Bronchus fibroblast of lung (primary cell): ENCODE data around the gene IL37.

DNA sequence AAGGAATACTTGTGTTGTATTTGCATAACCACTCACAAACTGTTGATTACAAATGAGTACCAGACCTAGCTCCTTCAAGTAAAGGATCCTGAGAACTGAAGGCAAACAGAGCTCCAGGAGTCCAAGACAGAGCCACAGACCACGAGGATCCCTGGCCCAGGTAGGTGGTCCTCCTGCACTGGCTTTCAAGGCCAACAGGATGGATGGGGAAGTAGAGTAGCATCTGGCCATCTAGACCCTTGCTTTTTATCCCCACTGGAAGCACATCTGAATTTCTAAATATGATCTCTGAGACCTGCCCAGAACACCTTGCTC lies at the start of gene IL37:
Gene IL37 (plus strand): TSS at position 77 of the 315 bp plus-strand sequence.
- RAMPAGE, long total RNA, result no peak

DNA sequence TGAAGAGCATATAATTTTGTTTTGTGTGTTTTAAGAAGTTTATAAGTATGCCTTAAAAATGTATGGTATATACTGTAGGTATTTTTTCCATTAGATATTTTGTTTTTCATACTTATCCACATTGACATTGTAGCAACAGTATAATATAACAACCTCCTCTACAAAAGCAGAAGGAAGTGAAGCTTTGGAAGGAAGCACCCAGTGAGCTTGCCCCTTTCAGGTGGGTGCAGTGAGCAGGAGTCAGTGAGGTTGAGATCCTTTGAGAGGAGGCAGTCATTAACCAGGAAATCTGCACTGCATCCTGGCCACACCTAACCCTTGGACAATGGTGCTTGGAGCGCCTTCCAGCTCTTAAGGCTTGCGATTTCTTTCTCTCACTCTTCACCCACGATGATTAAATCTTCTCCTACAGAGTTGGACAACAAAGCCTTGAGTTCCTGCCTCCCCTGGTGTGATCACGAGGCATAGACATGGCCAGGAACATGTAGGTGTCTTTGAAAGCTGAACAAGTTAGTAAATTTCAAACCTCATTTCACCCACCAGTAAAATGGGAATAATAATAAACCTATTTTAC lies 13.9 kb downstream of the IL37 start:
- RAMPAGE, long total RNA, result no peak

DNA sequence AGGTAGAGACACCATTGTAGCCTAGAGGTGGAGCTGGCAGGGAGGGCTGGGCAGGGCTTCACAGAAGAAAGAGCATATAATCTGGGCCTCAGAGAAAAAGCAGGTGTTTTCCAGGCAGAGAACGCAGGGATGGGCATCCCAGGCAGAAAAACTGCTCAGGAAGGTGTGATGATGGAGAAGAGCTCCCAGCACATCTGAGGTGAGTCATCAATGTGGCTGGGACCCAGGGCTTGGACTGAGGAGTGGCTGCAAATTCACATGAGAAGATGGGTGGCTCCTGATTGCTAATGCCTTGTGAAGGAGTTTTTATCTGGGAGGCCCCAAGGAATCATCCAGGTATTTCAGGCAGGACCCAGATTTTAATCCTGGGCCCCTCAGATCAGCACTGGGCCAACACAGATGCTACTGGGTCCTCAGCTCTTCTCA lies 10.1 kb downstream of the IL1F10 start:
- RAMPAGE, long total RNA, result no peak

DNA sequence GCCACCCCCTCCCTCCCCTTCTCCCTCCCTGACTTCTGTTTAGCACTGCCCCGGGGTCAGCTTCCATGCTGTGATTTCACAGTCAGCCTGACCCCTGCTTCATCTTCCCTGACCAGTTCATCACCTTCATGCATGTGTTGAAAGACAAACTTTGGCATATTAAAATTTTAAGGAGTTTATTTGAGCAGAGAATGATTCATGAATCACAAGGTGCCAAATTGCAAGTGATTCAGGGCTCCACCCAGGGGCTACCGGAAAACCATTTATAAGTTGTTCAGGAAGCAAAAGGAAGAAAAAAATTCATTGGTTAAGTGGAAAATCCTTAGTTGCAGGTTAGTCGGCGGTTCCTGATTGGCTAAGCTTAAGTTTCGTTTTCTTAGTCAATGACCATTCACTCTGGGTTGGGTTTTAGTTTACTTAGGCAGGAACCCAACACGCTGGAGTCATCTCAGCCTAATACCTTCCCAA lies 10.6 kb downstream of the IL1F10 start:
- RAMPAGE, long total RNA, result no peak

DNA sequence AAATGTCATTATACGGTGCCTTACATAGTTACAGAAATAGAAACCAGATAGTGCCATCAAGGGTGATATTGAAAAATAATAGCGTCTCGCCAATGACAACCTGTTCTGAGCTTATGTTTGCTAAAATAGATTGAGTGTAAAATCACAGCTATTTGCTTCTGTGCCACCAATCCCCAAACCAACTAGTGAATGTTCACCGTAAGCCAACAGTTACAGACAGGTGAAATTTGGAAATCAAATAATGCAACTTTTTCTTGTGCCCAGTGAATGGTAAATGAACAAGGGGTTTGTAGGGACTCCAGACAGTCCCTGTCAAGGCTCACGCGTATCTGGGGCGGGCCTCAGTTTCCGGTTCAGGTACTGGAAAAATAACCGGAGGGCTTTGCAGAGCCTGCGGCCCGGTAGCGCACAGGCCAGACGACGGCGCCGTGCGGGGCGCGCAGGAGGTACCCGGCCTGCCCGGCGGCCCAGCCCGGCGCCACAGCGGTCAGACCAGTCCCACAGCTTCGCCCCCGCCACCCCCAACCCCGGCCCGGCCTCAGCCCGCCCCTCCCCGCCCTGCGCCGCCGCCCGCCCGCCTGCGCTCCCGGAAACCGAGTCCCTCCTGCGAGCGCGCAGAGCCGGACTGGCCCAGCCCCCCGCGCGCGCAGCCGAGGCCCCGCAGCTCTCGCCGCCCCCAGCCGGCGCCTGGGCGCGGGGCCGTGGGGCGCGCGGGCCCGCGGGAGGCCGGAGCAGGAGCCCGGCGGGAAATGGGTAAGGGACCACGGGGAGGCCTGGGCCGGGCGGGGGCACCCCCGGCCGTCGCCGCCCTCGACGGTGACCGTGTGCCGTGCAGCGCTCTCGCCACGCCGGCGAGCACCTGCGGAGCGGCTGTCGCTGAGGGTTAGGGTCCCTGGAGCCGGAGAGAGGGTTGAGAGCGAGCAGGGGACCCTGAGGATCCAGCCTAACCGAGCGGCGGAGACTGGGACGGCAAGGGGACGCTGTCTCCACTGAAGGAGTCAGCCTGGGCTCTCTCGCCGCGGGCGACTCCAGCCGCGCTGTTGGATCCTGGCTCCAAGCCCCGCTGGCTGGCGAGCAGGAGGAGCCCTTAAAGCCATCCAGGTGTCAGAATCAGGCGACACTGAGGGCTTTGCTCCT lies 16.6 kb upstream of the PSD4 start:
- RAMPAGE, long total RNA, result no peak

DNA sequence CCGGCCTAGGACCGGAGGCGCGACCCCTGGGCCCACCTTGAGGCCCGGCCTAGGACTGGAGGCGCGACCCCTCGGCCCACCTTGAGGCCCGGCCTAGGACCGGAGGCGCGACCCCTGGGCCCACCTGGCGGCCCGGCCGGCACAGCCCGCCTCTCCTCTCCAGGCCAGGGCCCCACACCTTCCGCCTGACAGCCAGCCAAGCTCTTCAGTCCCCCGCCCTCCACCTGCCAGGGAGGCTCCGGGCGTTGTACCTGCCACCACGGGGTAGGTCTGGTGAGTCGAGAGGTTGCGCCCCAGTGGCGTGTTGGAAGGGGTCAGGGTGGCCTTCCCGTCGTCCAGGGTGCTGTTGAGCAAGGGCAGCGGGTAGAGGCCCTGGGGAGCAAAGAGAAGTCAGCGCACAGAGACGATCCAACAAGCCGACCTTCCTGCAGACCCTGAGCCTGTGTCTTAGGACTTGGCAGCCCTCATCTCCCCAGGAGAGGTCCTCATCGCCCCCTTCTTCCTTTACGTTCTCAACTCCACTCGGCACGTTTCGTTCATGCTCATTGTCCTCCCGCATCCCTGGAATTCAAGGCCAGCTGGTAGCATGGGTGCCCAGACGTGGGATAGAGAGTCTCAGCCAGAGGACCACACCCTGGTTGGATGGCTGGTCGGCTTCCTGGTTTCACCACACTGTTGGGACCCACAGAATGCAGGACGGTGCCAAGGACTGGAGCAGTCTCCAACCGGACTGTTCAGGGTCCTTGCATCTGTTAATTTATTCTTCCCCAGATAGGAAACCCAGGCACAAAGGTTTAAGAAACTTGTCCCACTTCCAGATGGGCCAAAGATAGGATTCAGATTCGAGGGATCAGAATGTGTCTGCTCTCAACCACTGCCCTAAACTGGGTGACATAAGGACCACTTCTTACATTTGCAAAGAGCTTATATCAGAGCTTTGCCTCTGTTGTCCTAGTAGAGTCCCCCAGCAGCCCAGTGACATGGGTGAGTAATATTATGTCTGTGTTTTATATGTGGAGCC lies 42.1 kb downstream of the PAX8 start:
- RAMPAGE, long total RNA, result no peak

- RAMPAGE, long total RNA, result no peak
These were observed 12.9 kb downstream of the PAX8 start for GRCh38 chr2:113265427-113266676.

DNA sequence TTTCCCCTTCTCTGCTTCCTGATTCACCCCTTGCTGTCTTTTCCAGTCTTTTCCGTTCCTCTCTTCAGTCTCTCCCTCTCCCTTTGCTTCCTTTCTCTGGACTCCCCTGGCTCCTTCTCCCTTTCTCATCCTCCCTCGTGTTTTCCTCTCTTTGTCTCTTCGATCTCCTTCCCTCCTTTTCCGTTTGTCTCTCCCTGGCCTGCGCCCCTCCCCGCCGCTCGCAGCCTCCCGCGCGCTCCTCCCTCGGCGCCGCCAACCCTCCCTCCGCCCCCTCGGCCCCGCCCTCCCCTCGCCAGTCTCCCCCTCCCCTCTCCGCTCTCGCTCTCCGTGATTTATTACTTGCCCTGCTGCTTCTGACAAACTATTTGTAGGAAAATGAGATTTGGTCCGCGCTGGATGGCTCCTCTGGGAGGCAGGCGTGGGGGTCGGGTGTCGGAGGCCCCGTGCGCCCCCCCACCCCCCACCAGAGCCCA lies 46.0 kb upstream of the PAX8 start:
- RAMPAGE, long total RNA, result no peak

GRCh38 chr2:113476838-113477691 lies 21.4 kb upstream of the FOXD4L1 start:
- RAMPAGE, long total RNA, result no peak

- RAMPAGE, long total RNA, result no peak
These were observed 1597.2 kb downstream of the DPP10 start for GRCh38 chr2:116039706-116040017.

DNA sequence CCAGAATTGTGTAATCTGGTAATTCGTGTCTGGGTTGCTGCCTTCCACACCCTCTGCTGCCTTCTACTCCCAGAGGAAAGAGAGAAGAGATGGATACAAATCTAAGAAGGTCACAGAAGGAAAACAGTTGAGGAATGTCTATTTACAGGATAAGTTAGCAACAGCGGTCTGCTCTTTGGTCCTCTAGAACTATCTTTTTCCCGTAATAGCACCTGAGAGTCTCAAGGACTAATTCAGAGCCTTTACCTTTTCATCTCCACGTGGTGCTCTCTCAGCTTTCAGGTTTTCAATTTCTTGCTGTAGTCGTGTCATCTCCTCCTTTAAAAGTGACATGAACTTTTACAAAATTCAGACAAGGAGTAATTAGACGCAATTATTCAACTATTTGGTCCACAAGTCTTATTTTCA lies 67.3 kb downstream of the CCDC93 start:
- RAMPAGE, long total RNA, result no peak

DNA sequence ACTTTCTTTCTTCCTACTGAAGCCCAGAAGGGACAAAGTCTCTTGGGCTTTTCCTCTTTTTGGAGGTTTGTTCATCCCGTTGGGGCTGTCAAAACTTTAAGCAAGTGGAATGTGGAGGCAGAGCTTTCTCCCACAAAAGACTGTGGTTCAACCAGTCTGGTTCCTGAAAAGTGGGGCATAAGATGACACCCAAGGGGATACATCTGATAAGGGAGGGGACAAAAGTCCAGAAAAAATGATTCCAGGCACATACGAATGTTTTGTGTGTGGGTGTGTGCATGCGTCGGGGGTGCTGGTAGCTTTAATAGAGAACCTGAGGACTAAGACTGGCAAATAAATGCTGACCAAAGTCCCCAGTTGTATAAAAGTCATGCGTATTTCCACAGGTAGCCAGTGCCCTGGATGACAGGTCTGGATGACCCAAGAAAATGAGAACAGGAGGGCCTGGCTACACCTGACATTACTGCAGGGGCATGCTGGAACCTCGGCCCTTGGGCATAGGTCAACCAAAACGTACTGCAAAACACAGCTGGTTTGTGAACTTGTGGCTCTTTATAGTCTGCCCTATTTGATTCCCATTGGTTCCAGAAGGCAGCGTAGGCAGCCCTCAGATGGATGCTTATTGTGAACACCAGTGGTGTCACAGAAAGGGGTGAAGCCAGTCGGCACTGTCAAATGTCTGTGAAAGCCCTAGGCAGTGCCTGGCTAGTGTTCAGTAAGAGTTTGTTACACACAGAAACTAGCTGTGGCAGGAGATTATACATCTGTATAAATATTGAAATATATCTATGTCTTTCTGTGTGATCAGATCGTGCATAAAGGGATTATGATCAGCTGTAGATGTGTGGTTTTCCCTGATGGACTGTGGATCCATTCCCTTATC lies 58.2 kb downstream of the INSIG2 start:
- RAMPAGE, long total RNA, result no peak

DNA sequence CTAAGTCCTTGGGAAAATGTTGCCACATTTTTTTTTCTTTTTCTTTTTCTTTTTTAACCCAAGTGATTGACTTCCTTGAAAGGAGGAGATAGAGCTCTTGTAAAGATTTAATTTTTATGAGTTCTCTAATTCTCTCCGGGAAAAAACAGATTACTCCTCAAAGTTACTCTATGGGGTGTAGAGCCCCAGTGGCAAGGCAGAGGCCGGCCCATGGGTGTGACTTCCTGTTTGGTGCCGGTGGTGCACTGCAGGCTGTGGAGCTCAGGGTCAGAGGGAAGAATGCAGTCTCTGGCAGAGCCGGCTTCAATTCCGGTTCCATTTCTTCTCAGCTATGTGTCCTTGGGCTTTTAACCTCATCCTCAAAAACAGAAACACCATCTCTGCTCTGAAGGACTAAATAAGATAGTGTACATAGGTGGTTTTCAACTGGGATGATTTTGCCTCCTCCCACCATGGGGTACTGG lies 81.0 kb downstream of the INSIG2 start:
- RAMPAGE, long total RNA, result no peak

GRCh38 chr2:118186050-118186825 lies 98.0 kb downstream of the INSIG2 start:
- RAMPAGE, long total RNA, result no peak

DNA sequence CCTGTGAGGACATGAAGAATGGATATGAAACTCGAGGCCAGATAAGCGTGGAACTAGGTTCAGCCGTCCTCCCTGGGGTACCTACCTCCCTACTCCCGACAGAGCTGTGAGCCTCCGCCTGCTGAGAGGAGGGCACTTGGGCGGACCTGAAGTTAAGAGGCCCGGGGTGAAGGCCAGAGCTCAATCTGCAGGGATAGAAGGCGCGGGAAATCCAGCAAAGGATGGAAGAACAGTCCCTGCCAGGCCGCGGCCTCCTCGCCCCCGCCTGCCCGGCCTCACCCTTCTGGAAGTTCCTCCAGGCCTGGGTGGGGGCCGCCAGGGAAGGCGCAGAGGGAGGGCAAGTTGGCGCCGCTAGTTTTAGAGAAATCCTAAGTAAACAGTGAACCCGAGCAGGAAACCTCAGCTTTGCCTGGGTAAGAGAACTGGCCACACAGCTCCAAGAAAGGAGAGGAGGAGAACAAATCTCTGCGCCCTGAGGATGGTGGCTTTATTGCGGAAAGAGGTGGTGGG lies 13.0 kb downstream of the EN1 start:
- RAMPAGE, long total RNA, result no peak

DNA sequence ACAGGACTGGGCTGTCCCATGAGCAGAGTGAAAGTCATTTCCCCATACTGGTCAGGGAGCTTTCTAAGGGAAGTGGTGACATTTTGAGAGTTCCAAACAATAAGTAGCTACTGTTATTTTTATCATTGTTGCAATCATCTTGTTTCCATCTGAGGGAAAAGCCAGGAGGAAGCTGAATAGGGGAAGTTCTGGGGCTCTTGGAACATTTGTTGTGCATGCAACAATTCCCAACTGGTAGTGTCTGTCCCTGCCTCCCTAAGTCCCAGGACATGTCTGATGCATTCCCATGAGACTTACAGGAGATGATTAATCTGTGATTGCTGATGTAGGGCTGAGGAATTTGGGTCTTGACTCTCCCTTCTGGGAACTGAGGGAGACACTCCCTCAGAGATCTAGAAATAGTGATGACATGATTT lies 28.2 kb upstream of the MARCO start:
- RAMPAGE, long total RNA, result no peak

DNA sequence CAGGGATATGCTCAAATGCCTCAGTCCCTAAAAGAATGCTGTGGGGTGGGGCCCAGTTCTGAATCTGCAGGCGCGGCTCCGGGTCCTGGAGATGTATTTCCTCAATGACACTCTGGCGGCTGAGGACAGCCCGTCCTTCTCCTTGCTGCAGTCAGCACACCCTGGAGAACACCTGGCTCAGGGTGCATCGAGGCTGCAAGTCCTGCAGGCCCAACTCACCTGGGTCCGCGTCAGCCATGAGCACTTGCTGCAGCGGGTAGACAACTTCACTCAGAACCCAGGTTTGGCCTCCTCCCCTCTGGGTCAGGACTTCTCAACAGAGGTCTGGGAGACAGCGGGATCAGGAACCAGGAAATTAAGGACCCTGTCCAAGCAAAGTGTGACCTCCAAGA lies 28.1 kb downstream of the MARCO start:
- RAMPAGE, long total RNA, result no peak

- RAMPAGE, long total RNA, result no peak
These were observed 60.4 kb downstream of the C2orf76 start for GRCh38 chr2:119305830-119307050.

DNA sequence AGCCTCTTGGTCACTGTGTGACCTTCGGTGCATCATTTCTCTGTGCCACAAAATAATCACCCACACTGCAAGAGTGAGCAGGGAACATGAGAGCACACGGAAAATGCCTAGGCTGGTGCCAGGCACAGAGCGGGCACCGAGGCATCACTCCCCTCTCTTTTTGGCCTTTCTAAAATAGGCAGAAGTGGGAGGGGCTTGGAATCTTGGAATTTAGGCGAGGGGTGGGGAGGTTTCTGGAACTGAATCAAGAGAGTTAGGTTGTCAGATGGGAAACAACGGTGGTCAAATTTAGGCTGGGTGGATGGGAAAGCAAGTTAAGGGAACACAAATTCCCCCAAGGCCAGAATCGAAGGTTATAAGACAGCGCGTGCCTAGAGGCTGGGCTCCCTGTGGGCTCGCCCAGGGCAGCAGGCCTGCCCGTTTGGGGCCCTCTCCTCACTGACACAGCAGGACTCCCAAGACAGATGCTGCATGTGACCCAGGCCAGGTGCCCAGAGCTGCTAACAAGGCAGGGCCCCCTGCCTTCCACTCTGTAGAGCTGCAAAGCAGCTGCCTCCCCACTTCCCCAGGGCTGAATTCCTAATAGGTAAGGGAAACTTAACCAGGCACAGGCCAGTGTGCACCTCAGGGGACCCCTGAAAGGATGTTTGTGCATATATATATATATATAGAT lies 43.4 kb downstream of the TMEM37 start:
- RAMPAGE, long total RNA, result no peak

GRCh38 chr2:119683549-119684575 lies 4.9 kb downstream of the TMEM177 start:
- RAMPAGE, long total RNA, result no peak